Measurements from ENCODE around the gene WDFY1.

DNA sequence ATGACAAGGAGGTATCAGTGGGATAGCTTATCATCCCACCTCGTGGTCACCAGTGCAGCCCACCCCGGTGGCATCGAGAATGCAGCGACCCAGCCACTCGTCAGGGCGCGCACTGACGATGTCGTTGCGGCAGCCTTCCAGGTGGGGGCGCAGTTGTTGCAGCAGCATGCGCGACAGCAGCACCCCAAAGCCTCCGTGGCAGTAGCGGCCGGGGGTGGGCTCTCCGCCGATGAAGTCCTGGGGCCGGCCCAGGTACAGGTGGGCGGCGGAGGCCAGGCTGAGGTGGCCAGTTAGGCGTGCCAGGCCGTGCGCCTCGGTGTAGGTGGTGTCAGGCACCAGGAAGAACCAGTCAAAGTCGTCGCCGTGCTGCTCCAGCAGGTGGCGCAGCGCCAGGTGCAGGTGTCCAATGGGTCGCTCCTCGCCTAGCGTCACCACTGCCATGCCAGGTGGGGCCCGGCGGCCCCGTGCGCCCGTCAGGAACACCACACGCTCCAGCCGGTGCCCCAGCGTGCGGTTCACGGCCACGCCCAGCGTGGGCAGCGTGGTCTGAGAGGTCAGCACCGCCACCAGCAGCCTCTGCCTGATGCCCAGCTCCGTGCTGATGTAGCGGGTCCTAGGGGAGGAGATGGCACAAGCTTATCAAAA, 1.9 kb downstream of the CHPF start:
- RAMPAGE, long total RNA: no peak
- RRBS: 3% methylated on average over 7 of the region's 49 CpGs
PRO-cap:
- standard: no peak
- CoPRO, capped RNA only, 2 experiments: no peak in any of the 2 experiments
- CoPRO, capped and uncapped RNA, 2 experiments: no peak in any of the 2 experiments
- CoPRO, uncapped RNA only, 2 experiments: no peak in any of the 2 experiments
CAGE:
- cytosol, long polyA plus RNA: no peak
- long polyA plus RNA: no peak
- nucleolus, long total RNA: no peak
- nucleus, long polyA plus RNA: no peak

GRCh38 chr2:219542692-219543633, 646 bp downstream of the CHPF start:
- RAMPAGE, long total RNA: no peak
- RRBS: 3% methylated on average over 18 of the region's 71 CpGs
PRO-cap:
- standard: bidirectional peak, plus-strand start at chr2:219543136, minus-strand start at chr2:219543032; unidirectional peak, minus-strand start at chr2:219543560
- CoPRO, capped RNA only, 2 experiments: peak in 2 of 2 experiments; most common plus-strand start chr2:219543136 (in 2); most common minus-strand start chr2:219543556 (in 2)
- CoPRO, capped and uncapped RNA, 2 experiments: peak in 2 of 2 experiments; most common plus-strand start chr2:219543148 (in 1); most common minus-strand start chr2:219543090 (in 1)
- CoPRO, uncapped RNA only, 2 experiments: no peak in any of the 2 experiments
CAGE:
- cytosol, long polyA plus RNA: start-site peak on the minus strand at chr2:219543550-219543612, 69 and 31 reads in 2 replicates
- long polyA plus RNA: start-site peak on the minus strand at chr2:219543550-219543612, 16 and 21 reads in 2 replicates
- nucleolus, long total RNA: no peak
- nucleus, long polyA plus RNA: no peak

DNA sequence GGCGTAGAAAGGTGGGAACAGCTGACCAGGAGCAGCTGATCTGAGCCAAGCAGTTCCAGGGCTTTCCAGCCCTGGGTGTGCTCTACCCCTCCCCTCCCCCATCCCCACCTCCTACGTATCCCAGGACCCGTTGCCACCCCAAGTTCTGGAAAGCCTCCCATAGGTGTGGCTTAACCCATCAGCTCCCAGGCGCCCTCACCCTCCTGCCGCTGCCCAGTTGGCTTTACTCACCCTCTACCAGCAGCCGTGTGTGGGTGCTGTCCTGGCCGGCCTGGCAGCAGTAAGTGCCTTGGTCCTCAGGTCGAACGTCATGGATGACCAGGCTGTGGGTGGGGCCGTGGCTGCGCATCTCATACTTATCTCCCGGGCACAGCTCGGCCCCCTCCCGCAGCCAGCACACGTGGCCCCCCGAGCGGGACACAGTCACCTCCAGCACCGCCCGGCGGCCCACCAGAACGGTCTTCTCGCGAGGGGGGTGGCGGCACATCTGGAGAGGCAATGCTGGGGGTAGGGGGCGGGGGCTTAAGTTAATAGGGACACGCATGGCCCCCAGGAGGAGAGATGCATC, 7.6 kb downstream of the TMEM198 start:
- RAMPAGE, long total RNA: no peak
- RRBS: 3% methylated on average over 7 of the region's 26 CpGs
PRO-cap:
- standard: no peak
- CoPRO, capped RNA only, 2 experiments: no peak in any of the 2 experiments
- CoPRO, capped and uncapped RNA, 2 experiments: no peak in any of the 2 experiments
- CoPRO, uncapped RNA only, 2 experiments: no peak in any of the 2 experiments
CAGE:
- cytosol, long polyA plus RNA: no peak
- long polyA plus RNA: no peak
- nucleolus, long total RNA: no peak
- nucleus, long polyA plus RNA: no peak

DNA sequence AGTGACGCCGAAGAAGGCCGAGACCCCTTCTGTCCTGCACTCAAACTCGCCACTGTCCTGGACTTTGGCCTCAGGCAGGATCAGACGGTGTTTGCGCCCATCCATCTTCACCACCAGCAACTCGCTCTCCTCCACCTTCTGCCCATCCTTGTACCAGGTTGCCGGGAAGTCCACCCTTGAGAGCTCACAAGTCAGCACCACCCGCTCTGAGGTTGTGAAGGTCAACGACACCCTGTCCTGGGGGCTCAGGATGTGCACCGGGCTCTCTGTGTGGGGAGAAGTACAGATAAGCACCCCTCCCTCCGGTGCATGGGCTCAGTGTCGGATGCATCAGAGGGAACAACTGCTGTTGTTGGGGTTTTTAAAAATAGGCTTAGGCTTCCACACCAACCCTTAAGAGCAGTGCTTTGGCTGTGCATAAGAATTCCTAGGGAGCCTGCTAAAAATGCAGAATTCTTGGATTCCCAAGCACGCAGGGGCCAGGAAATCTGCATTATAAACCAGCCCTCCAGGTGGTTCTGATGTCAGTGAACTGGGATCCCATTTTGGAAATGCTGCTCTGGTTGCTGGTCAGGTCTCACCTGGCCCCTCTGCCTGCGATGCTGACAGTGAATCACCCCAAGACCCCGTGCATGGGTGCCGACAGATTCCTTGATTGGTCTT, 6.0 kb downstream of the OBSL1 start:
- RAMPAGE, long total RNA: no peak
- RRBS: 41% methylated on average over 3 of the region's 17 CpGs
PRO-cap:
- standard: no peak
- CoPRO, capped RNA only, 2 experiments: no peak in any of the 2 experiments
- CoPRO, capped and uncapped RNA, 2 experiments: no peak in any of the 2 experiments
- CoPRO, uncapped RNA only, 2 experiments: peak in 1 of 2 experiments; most common minus-strand start position 363 of the sequence (in 1)
CAGE:
- cytosol, long polyA plus RNA: no peak
- long polyA plus RNA: no peak
- nucleolus, long total RNA: no peak
- nucleus, long polyA plus RNA: no peak

- RAMPAGE, long total RNA: no peak
- RRBS: no CpG with 5 or more reads among the region's 1 CpG
PRO-cap:
- standard: no peak
- CoPRO, capped RNA only, 2 experiments: no peak in any of the 2 experiments
- CoPRO, capped and uncapped RNA, 2 experiments: no peak in any of the 2 experiments
- CoPRO, uncapped RNA only, 2 experiments: no peak in any of the 2 experiments
CAGE:
- cytosol, long polyA plus RNA: no peak
- long polyA plus RNA: no peak
- nucleolus, long total RNA: no peak
- nucleus, long polyA plus RNA: no peak
Observed at GRCh38 chr2:219662417-219663054, 35.1 kb downstream of the SLC4A3 start.

GRCh38 chr2:221104388-221104948, 467.6 kb downstream of the EPHA4 start:
- RAMPAGE, long total RNA: no peak
- RRBS: no CpG with 5 or more reads among the region's 15 CpGs
PRO-cap:
- standard: no peak
- CoPRO, capped RNA only, 2 experiments: no peak in any of the 2 experiments
- CoPRO, capped and uncapped RNA, 2 experiments: no peak in any of the 2 experiments
- CoPRO, uncapped RNA only, 2 experiments: no peak in any of the 2 experiments
CAGE:
- cytosol, long polyA plus RNA: no peak
- long polyA plus RNA: no peak
- nucleolus, long total RNA: no peak
- nucleus, long polyA plus RNA: no peak

- RAMPAGE, long total RNA: no peak
- RRBS: no CpG with 5 or more reads among the region's 9 CpGs
PRO-cap:
- standard: no peak
- CoPRO, capped RNA only, 2 experiments: no peak in any of the 2 experiments
- CoPRO, capped and uncapped RNA, 2 experiments: no peak in any of the 2 experiments
- CoPRO, uncapped RNA only, 2 experiments: no peak in any of the 2 experiments
CAGE:
- cytosol, long polyA plus RNA: no peak
- long polyA plus RNA: no peak
- nucleolus, long total RNA: no peak
- nucleus, long polyA plus RNA: no peak
Observed at GRCh38 chr2:221517306-221518145, 54.6 kb downstream of the EPHA4 start.

DNA sequence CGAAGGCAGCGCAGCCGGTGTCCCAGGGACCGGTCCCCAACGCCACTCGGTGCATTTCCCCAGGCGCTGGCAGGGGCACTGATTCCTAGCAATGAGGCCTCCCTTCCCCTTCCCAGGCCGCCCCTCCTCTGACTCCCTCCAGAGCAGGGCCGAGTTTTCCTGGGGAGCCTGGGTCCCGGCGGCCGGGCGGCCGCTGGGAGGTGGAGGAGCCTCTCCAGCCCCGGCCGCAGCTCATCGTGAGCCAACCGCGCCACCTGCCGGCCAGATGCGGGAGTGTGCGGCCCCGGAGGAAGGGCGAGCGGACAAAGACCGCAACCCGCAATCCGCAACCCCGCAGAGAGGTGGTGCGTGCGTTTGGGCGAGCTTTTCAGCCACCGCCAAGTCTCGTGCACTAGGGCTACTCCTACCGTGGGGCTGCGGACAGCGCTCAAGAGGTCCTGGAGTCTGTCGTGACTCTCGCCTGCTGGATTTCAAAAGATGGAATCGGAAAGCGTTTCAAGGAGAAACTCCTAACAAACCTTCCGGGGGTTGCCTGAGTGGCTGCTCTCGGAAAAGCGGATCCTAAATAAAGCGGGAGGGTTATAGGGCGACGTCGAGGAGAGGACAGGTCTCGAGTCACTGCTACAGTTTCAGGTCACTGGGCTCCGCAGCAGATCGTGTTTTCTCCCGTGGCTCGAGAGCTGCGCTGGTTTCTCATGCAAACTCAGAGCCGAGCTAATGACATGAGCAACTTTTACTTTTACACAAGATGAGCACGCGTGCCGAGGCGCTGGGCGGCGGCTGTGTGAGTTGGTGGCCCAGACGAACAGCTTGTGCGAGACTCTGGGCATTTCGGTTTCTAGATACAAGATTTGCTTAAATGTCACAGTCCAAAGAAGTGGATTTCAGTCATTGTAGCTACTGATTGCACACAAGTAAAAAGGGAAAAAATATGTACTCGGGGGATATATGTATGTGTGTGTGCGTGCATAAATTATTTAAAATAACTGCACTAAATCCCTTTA, 1.6 kb upstream of the EPHA4 start:
- RAMPAGE, long total RNA: no peak
- RRBS: 3% methylated on average over 3 of the region's 66 CpGs
PRO-cap:
- standard: no peak
- CoPRO, capped RNA only, 2 experiments: no peak in any of the 2 experiments
- CoPRO, capped and uncapped RNA, 2 experiments: no peak in any of the 2 experiments
- CoPRO, uncapped RNA only, 2 experiments: no peak in any of the 2 experiments
CAGE:
- cytosol, long polyA plus RNA: no peak
- long polyA plus RNA: no peak
- nucleolus, long total RNA: no peak
- nucleus, long polyA plus RNA: no peak

DNA sequence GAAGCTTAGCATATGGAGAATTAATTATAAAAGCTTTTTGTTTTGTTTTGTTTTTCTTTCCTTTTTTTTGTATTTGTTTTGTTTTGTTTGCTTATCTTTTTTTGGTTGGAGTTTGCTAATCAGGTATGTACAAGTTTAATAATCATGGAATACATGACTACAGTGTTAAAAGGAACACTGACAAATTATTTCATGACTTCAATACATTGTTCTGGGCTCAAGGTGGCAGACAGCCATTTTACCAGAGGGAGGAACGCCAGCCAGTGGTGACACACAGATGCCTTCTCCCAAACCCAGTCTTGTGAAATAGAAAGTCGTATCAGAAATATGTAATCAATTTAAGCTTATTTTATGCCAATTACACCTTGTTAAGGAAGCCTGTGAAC, 263.9 kb upstream of the EPHA4 start:
- RAMPAGE, long total RNA: no peak
- RRBS: no CpG with 5 or more reads among the region's 2 CpGs
PRO-cap:
- standard: no peak
- CoPRO, capped RNA only, 2 experiments: no peak in any of the 2 experiments
- CoPRO, capped and uncapped RNA, 2 experiments: no peak in any of the 2 experiments
- CoPRO, uncapped RNA only, 2 experiments: no peak in any of the 2 experiments
CAGE:
- cytosol, long polyA plus RNA: no peak
- long polyA plus RNA: no peak
- nucleolus, long total RNA: no peak
- nucleus, long polyA plus RNA: no peak

GRCh38 chr2:222290907-222291900, 7.6 kb downstream of the PAX3 start:
- RAMPAGE, long total RNA: no peak
- RRBS: 4% methylated on average over 7 of the region's 48 CpGs
PRO-cap:
- standard: no peak
- CoPRO, capped RNA only, 2 experiments: no peak in any of the 2 experiments
- CoPRO, capped and uncapped RNA, 2 experiments: no peak in any of the 2 experiments
- CoPRO, uncapped RNA only, 2 experiments: no peak in any of the 2 experiments
CAGE:
- cytosol, long polyA plus RNA: no peak
- long polyA plus RNA: no peak
- nucleolus, long total RNA: no peak
- nucleus, long polyA plus RNA: no peak

GRCh38 chr2:222427669-222428421, 3.5 kb downstream of the SGPP2 start:
- RAMPAGE, long total RNA: no peak
- RRBS: no CpG with 5 or more reads among the region's 3 CpGs
PRO-cap:
- standard: no peak
- CoPRO, capped RNA only, 2 experiments: no peak in any of the 2 experiments
- CoPRO, capped and uncapped RNA, 2 experiments: no peak in any of the 2 experiments
- CoPRO, uncapped RNA only, 2 experiments: no peak in any of the 2 experiments
CAGE:
- cytosol, long polyA plus RNA: no peak
- long polyA plus RNA: no peak
- nucleolus, long total RNA: no peak
- nucleus, long polyA plus RNA: no peak

- RAMPAGE, long total RNA: no peak
- RRBS: no CpG with 5 or more reads among the region's 8 CpGs
PRO-cap:
- standard: no peak
- CoPRO, capped RNA only, 2 experiments: no peak in any of the 2 experiments
- CoPRO, capped and uncapped RNA, 2 experiments: no peak in any of the 2 experiments
- CoPRO, uncapped RNA only, 2 experiments: no peak in any of the 2 experiments
CAGE:
- cytosol, long polyA plus RNA: no peak
- long polyA plus RNA: no peak
- nucleolus, long total RNA: no peak
- nucleus, long polyA plus RNA: no peak
Observed at GRCh38 chr2:222518371-222519352, 94.3 kb downstream of the SGPP2 start.

DNA sequence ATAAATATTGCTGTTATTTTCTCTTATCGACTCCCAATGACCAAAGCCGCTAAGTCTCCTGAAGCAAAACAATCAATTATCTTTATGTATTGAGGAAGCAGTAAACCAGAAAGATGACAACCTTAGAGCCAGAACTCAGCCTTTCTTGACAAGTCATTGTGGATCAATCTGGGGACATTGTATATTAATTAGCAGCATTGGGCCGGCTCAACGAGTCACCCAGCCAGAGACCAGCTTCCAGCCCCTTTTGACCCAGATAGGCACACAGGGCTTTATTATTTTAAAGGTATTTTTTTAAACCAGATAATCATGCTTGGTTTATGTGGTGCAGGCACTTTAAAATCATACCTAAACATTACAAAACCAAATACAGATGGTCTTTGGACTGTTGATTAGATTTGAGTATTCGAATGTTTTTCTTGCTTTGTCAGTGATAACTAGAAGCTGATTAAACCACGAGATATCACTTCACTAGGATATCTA, 27.1 kb upstream of the ACSL3 start:
- RAMPAGE, long total RNA: no peak
- RRBS: no CpG with 5 or more reads among the region's 6 CpGs
PRO-cap:
- standard: no peak
- CoPRO, capped RNA only, 2 experiments: no peak in any of the 2 experiments
- CoPRO, capped and uncapped RNA, 2 experiments: no peak in any of the 2 experiments
- CoPRO, uncapped RNA only, 2 experiments: no peak in any of the 2 experiments
CAGE:
- cytosol, long polyA plus RNA: no peak
- long polyA plus RNA: no peak
- nucleolus, long total RNA: no peak
- nucleus, long polyA plus RNA: no peak

DNA sequence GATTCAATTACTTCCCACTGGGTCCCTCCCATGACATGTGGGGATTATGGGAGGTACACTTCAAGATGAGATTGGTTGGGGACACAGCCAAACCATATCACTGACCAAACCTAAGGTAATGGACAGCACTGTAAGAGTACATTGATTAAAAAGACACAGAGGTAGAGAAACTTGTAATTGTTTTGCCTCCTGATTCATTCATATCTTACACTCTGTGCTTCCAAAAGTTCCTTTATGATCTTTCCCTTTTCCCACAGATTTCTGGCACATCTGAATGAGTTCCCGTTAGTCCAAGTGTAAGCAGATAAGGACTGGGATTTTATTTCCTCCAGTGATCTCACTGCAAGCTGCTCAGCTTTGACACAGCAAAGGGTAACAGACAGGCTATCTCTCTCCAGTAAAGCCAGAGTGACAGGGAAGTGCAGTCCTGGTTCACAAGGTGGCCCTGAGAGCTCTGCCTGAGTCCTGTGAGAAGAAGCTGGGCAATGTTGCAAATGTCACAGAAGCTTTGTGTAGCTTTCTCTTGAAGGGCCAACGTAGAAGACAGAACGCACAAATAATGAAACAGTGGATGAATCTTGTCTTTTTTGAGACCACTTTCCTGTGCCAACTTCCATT, 32.6 kb upstream of the KCNE4 start:
- RAMPAGE, long total RNA: no peak
- RRBS: no CpG with 5 or more reads among the region's 3 CpGs
PRO-cap:
- standard: no peak
- CoPRO, capped RNA only, 2 experiments: no peak in any of the 2 experiments
- CoPRO, capped and uncapped RNA, 2 experiments: no peak in any of the 2 experiments
- CoPRO, uncapped RNA only, 2 experiments: no peak in any of the 2 experiments
CAGE:
- cytosol, long polyA plus RNA: no peak
- long polyA plus RNA: no peak
- nucleolus, long total RNA: no peak
- nucleus, long polyA plus RNA: no peak

GRCh38 chr2:223944714-223945712, at the start of gene WDFY1:
Gene WDFY1, minus strand, starts transcription at chr2:223945335.
- RAMPAGE, long total RNA: no peak
- RRBS: 4% methylated on average over 16 of the region's 87 CpGs
PRO-cap:
- standard: unidirectional peak, minus-strand start at chr2:223945335
- CoPRO, capped RNA only, 2 experiments: peak in 2 of 2 experiments; most common plus-strand start chr2:223945388 (in 1); most common minus-strand start chr2:223945299 (in 2)
- CoPRO, capped and uncapped RNA, 2 experiments: peak in 2 of 2 experiments; most common minus-strand start chr2:223945299 (in 2)
- CoPRO, uncapped RNA only, 2 experiments: peak in 1 of 2 experiments; most common minus-strand start chr2:223945284 (in 1)
CAGE:
- cytosol, long polyA plus RNA: no peak
- long polyA plus RNA: start-site peak on the minus strand at chr2:223945288-223945313, 47 and 78 reads in 2 replicates
- nucleolus, long total RNA: no peak
- nucleus, long polyA plus RNA: no peak

GRCh38 chr2:223949264-223949989, 4.3 kb upstream of the WDFY1 start:
- RAMPAGE, long total RNA: no peak
- RRBS: no CpG with 5 or more reads among the region's 4 CpGs
PRO-cap:
- standard: no peak
- CoPRO, capped RNA only, 2 experiments: no peak in any of the 2 experiments
- CoPRO, capped and uncapped RNA, 2 experiments: no peak in any of the 2 experiments
- CoPRO, uncapped RNA only, 2 experiments: no peak in any of the 2 experiments
CAGE:
- cytosol, long polyA plus RNA: no peak
- long polyA plus RNA: no peak
- nucleolus, long total RNA: no peak
- nucleus, long polyA plus RNA: no peak

DNA sequence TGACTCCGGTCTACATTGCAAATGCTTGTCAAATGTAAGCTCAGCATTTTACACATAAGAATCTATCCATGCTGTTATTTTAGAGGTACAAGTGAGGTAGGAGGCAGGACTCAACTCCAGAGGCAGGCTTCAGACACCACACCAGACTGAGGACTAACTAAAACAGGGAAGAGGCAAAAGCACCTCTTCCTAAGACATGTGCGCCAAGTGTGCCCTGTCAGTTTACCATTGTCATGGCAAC, 160.2 kb downstream of the FAM124B start:
- RAMPAGE, long total RNA: no peak
- RRBS: no CpG with 5 or more reads among the region's 2 CpGs
PRO-cap:
- standard: no peak
- CoPRO, capped RNA only, 2 experiments: no peak in any of the 2 experiments
- CoPRO, capped and uncapped RNA, 2 experiments: no peak in any of the 2 experiments
- CoPRO, uncapped RNA only, 2 experiments: no peak in any of the 2 experiments
CAGE:
- cytosol, long polyA plus RNA: no peak
- long polyA plus RNA: no peak
- nucleolus, long total RNA: no peak
- nucleus, long polyA plus RNA: no peak